Measurements from ENCODE around the genes BEND3 and PDSS2.

DNA sequence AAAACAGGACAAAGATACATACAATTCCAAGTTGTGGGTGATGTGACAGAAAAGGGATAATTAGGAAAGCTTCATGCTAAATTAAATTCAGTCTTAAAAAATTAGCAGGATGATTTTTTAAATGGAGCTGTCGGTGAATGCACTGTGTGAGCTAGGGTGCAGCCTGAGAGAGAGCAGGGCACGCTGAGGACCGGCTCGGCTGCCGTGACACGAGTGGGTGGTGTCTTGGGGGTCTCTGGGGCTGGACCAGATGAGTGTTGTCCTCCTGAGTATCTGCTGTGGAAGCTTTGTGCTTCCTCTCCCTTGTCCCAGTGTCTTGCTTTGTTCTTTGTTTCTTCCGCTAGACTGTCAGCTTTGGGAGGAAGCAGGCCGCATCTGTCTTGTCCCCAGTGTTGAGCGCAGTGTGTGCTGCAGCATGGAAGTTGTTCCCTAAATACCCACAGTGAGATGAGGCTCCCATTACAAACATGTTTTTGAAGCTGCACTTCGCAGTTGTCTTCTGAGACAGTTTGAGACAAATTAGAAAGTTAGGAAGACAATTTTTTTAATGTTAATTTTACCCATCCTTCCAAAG, 89.4 kb downstream of the RTN4IP1 start:
- PRO-cap: no peak
- RAMPAGE, long total RNA: no peak

- PRO-cap: no peak
- RAMPAGE, long total RNA: no peak
Observed at GRCh38 chr6:106886799-106887340, 87.7 kb downstream of the CD24 start.

DNA sequence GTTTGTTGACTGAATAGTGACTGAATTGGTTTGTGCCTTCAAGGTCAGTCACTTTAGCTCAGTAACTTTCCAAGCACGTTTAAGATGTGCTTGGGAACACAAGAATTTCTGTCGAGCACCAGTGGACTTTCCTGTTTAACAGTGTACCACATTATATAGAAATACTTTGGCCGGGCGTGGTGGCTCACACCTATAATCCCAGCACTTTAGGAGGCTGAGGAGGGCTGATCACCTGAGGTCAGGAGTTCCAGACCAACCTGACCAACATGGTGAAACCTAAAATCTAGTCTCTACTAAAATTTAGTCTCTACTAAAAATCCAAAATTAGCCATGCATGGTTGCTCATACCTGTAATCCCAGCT, 1.8 kb upstream of the CD24 start:
- PRO-cap: no peak
- RAMPAGE, long total RNA: no peak

DNA sequence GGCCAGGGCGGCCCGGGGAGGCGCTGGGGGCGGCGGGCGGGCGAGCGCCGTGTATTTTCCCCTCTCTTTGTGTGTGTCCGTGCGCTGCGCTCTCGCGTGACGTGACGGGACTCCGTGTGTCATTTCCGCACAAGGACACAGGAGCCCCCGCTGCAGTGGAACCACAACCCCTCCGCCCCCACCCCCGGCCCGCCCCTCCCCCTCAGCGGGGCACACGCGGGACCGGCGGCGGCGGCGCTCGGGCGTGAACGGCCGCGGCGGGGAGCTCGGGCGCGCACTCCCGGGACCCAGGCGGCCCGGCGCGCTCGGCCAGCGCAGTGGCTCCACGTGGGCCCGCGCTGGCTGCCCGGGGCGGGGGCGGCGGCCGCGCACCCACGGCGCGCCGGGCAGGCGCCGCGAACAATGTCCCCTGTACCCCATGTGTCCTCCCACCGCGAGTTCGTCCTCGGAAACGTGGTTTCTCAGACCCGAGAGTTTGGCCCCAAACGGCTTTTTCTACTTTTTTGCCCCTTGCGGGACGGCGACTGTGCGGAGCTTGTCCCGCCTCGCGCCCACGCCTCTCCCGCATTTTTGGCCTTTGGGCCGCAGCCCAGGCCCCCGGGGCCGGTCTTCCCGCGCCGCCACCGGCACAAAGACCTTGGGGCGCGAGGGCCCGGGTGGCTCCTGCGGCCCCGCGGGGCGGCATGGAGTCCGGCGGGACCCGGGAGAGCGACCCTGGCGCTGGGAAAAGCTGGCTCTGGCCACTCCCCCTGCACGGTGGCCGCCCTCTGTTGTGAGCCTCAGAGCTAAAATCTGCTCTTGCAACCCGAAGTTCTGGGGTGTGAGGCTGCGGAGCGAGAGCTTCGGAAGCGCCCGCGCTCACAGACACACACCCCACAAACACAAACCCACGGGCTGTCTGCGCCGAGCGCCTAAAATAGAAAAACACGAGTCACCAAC, at the start of gene BEND3:
TSS of gene BEND3 (minus strand) at position 319 of the 939 bp plus-strand sequence.
- PRO-cap: bidirectional peak, plus-strand start at position 808 of the sequence, minus-strand start at position 774 of the sequence
- RAMPAGE, long total RNA: no peak

DNA sequence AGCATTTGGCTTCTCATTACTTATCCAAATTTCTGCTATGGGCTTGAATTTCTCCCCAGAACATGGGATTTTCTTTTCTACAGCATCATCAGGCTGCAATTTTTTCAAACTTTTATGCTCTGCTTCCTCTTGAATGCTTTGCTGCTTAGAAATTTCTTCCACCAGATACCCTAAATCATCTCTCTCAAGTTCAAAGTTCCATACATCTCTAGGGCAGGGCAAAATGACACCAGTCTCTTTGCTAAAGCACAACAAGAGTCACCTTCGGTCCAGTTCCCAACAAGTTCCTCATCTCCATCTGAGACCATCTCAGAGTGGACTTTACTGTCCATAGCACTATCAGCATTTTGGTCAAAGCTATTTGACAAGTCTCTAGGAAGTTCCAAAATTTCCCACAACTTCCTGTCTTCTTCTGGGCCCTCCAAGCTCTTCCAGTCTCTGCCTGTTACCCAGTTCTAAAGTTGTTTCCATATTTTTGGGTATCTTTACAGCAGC, 55.4 kb downstream of the PDSS2 start:
- PRO-cap: no peak
- RAMPAGE, long total RNA: no peak

DNA sequence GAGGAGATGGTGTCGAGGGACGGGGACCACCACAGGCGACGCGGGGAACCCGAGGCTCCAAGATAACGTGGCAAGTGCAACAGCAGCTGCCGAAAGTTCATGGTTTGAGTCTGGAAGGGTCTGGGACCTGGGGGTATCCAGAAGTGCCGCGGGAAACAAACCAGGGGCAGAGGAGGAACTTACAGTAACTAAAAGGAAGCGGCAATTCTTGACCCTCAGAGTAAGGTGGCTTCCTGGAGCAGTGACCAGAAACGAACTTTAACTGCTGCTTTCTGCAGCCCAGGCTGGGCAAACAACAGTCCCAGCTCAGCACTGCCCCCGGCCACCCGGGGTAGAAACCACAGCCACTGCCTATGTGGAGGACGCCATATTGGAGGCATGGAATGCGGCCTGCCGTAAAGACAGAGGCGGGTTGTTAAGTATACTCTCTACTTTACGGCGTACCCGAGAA, at the start of gene PDSS2:
TSS of gene PDSS2 (minus strand) at position 380 of the 451 bp plus-strand sequence.
- PRO-cap: bidirectional peak, plus-strand start outside the sequence, minus-strand start at position 326 of the sequence
- RAMPAGE, long total RNA: no peak

DNA sequence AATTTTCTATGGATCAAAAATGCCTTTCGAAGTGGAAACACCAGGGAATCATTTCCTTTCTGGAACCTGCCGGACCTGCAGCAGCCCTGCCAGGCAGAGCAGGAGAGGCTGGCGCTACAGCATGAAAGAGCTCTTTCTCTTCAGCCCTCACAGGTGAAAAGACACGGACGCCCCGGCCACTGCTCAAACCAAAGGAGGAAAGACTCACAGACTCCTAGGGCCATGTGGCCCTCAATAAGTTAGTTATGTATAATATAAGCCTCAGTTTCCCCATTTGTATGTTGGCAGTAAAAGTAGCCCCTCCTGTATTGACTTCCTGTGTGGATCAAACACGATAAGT, 8.3 kb downstream of the SCML4 start:
- PRO-cap: no peak
- RAMPAGE, long total RNA: no peak

DNA sequence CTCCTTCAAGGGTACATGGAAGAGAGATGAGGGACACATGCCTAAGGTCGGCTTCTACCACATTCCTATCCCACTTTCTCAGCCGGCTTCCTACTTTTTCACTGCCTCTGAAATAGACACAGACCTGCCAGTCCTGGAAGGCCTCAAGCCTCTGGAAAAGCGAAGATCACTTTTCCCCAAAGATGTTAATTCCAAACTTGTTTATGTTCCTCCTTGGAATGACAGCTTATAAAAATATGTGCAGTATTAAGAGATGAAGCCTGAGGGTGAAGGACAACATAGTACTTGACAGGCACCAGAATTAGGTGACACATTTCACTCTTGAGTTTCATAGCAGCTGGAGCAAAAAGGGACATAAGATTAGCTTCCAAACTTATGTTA, 25.2 kb downstream of the FOXO3 start:
- PRO-cap: no peak
- RAMPAGE, long total RNA: no peak

GRCh38 chr6:108653685-108654488, 93.2 kb downstream of the FOXO3 start:
- PRO-cap: no peak
- RAMPAGE, long total RNA: no peak

DNA sequence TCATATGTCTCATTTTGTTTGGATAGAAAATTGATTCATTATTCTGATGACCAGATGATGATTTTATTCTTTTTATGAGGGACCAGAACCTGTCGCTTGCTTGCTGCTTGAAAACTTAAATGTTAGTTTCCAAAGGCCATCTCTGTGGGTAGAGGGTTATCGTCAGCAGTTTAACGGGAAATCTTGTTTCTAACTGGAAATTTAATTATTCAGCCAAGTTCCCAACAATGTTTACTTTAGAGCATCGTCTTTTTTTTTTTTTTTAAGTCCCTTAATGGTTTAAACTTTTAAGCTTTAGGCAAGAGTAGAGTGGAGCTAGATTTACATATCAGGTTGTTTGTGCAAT, 93.7 kb downstream of the FOXO3 start:
- PRO-cap: no peak
- RAMPAGE, long total RNA: no peak

DNA sequence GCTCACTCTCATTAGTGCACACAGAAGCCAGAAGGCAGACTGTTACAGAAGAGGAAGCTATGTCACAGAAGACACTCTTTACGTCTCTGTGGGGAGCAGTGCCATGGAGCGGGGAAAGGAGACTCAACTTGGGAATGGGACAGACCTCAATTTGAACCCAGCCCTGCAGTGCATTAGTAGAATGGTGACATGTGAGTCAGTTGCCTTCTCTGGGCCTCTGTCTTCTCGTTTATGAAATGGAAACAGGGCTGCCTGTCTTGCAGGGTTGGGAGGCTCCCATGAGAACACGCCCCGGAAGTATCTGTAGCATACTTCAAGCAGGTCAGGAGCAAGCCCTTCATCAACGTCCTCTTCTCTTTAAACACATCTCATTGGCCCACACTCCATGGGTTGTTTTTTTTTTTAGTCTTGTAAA, 129.1 kb downstream of the FOXO3 start:
- PRO-cap: no peak
- RAMPAGE, long total RNA: no peak

DNA sequence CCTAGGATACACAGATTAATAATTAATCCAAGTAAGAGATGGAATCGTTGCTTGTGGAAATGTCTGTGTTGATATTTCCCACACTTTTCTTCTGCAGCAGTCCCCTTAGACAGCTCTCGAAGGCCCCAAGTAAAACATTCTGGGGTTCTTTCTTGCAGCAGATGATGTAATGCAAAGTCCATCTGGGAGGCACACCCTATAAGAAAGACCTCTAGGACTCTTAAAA, 54.7 kb upstream of the ARMC2 start:
- PRO-cap: no peak
- RAMPAGE, long total RNA: no peak

DNA sequence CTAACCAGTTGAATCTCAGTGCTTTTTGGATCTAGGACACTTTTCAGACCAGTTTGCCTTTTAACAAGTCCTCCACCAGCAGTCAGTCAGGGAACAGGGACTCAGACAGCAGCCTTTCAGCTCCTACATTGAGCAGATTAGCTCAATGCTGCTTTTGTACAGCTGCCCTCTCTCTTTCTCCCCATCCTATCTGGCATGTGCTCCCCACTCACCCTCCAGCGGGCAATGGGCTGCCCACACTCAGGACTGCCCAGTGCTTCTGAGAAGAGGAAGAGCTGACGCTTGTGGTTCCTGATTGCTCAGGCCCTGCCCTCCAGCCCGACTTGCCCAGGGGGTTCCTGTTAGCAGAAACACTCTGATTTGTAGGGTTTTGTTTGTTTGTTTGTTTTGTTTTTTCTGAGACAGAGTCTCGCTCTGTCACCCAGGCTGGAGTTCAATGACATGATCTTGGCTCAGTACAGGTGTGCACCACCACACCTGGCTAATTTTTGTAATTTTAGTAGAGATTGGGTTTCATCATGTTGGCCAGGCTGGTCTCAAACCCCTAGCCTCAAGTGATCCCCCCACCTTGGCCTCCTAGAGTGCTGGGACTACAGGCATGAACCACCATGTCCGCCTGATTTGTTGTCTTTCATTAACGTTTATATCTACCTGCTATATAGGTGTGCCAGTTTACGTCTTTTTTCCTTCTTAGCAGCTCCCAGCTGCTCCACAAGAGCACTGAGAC, 14.7 kb downstream of the ARMC2 start:
- PRO-cap: no peak
- RAMPAGE, long total RNA: no peak

- PRO-cap: no peak
- RAMPAGE, long total RNA: no peak
Observed at GRCh38 chr6:108942485-108942897, 94.3 kb downstream of the ARMC2 start.

DNA sequence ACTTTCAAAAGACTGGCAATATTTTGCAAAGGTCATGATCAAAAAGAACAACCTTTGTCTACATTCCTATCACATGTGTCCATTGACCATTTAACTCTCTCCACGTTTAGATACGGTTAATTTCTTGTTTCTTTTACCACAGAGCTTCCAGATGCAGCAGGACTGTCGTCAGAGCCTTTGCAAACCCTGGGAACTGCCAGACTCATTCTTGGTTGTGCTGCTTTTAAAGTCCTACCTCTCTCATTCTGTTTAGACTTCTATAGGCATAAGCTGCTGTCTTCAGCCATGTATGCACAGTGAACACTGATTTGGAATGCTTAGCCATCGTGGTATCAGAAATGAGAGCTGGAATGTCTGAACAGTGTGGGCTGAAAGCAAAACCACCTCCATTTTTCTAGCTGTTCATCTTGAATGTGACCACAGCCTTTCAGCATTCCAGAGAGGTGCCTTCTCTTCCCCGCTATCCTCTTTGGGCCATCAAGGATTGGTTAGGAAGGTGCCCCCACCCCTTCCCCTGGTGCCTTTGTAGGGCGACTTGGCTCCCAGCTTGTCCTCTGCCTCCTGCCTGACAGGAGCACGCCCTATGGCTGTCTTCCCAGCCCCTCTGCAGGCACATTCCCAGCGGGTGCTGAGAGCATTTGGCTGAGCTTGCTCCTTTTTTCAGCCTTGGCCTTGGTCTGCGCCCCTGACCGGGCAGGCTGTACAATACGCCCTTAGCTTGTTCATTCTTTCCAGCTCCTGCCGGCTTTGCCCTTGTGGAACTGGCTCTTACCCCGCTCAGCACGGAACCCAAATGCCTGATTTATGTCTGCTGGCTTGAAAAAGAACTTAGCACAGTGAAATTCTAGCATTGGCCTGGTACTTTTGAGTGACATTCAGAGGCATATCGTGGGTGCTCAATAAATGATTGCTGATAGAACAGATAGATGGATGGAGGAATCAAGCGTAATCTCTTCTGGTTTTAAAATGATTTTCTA, 97.4 kb downstream of the ARMC2 start:
- PRO-cap: no peak
- RAMPAGE, long total RNA: no peak

- PRO-cap: no peak
- RAMPAGE, long total RNA: no peak
Observed at GRCh38 chr6:108948398-108949112, 100.3 kb downstream of the ARMC2 start.

DNA sequence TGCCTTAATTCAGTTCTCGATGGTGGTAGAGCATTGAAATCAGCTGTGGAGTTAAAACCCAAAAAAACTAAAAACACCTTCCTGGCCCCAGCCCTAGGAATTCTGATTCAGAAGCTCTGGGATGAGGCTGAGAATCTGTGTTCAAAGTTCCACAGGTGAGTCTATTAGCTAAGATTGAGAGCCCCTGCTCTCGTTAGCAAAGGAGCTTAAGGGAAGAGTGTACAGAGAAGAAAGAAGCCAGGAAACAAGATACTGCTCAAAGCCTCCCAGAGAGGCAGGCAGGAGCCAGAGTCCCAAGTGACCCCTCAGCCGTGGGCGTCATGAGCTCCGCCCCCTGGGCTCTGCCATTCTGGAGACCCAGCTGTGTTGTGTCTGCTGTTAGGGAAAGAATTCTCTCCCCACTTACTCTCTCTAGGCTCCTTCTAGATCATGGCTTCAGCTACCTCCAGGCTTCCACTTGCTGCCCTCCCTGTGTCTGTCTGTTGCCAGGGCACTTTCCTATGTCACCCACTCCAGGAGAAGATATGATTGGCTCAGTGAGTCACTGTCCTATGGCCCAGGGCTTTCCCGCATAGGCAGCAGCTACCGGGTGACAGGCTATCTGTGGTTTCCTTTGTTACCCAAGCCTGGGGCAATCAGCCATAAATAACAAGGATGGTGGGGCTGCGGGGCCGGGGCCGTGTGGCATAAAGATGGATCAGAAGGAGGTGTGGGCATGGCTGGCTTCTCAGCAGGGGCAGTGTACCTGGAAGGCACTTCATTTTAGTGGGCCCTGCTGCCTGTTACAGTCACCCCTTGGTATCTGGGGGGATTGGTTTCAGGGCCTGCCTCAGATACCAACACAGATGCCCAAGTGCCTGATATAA, 118.7 kb downstream of the ARMC2 start:
- PRO-cap: no peak
- RAMPAGE, long total RNA: no peak

GRCh38 chr6:108989758-108990274, 104.8 kb downstream of the SESN1 start:
- PRO-cap: no peak
- RAMPAGE, long total RNA: no peak

- PRO-cap: no peak
- RAMPAGE, long total RNA: no peak
Observed at GRCh38 chr6:109008291-109009372, 86.0 kb downstream of the SESN1 start.

GRCh38 chr6:109009373-109010395, 85.0 kb downstream of the SESN1 start:
- PRO-cap: unidirectional peak, plus-strand start at chr6:109009747
- RAMPAGE, long total RNA: no peak

All from Karpas-422 (cell line).